HTR-8/SVneo (cell line): ENCODE measurements around the gene SBK1.

DNA sequence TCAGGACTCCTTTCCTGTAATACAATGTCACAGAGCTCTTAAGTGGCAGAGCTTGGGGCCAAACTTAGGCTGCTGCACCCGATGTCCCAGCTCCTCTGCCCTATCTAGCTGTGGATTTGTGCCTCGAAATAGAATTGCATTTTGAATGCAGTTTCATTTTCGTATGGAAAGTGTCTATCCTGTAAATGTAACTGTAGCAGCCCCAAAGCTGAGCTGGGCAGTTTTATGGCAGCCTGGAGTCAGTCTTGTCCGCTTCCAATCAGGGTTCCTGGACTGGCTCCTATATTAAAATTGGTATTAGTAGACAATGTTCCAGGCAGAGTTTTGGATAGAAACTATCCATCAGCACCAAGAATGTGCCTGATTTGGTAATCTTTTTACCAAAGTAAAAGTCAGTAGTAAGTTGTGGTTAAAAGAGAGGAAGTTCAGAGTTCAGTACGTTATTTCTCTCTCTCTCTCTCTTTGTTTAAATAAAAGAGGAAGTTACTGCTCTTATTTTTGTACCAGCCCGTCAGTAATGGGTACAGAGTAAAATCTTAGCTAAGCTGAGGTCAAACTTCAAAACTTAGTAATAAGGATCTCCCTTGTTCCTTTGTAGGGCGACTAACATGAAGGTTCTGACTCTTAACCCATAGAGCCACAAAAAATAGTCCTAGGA, 27.8 kb downstream of the PRKCB start:
- RRBS = no CpG with 5 or more reads among the region's 7 CpGs

DNA sequence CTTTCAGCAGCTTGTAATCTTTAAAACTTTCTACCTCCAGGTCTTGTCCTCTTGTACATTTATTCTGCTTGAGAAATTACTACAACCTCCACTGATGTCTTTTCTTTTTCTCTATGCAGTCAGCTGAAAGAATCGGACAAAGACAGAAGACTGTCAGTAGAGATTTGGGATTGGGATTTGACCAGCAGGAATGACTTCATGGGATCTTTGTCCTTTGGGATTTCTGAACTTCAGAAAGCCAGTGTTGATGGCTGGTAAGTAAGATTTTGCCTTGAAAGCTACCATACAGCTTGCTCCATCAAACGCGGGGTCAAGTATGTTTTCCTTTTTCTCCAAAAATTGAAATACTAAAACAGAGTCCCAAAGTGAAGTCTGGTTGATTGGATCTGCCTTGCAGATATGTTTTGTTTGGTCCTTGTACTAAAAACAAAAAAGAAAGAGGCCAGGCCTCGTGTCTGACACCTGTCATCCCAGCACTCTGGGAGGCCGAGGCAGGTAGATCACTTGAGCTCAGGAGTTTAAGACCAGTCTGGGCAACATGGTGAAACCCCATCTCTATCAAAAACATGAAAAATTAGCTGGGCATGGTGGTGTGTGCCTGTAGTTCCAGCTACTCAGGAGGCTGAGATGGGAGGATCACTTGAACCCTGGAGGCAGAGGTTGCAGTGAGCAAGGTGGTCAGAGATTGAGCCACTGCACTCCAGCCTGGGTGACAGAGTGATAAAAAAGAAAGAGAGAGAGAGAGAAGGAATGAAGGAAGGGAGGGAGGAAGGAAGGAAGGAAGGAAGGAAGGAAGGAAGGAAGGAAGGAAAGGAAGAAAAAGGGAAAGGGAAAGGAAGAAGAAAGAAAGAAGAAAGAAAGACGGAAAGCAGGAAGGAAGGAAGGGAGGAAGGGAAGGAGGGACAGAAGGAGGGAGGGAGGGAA, 161.8 kb upstream of the CACNG3 start:
- RRBS = no CpG with 5 or more reads among the region's 6 CpGs

- RRBS = no CpG with 5 or more reads among the region's 5 CpGs
Measured at GRCh38 chr16:24185100-24185758, 70.9 kb upstream of the CACNG3 start.

- RRBS = no CpG with 5 or more reads among the region's 4 CpGs
Measured at GRCh38 chr16:24571031-24571382, 31.6 kb downstream of the RBBP6 start.

DNA sequence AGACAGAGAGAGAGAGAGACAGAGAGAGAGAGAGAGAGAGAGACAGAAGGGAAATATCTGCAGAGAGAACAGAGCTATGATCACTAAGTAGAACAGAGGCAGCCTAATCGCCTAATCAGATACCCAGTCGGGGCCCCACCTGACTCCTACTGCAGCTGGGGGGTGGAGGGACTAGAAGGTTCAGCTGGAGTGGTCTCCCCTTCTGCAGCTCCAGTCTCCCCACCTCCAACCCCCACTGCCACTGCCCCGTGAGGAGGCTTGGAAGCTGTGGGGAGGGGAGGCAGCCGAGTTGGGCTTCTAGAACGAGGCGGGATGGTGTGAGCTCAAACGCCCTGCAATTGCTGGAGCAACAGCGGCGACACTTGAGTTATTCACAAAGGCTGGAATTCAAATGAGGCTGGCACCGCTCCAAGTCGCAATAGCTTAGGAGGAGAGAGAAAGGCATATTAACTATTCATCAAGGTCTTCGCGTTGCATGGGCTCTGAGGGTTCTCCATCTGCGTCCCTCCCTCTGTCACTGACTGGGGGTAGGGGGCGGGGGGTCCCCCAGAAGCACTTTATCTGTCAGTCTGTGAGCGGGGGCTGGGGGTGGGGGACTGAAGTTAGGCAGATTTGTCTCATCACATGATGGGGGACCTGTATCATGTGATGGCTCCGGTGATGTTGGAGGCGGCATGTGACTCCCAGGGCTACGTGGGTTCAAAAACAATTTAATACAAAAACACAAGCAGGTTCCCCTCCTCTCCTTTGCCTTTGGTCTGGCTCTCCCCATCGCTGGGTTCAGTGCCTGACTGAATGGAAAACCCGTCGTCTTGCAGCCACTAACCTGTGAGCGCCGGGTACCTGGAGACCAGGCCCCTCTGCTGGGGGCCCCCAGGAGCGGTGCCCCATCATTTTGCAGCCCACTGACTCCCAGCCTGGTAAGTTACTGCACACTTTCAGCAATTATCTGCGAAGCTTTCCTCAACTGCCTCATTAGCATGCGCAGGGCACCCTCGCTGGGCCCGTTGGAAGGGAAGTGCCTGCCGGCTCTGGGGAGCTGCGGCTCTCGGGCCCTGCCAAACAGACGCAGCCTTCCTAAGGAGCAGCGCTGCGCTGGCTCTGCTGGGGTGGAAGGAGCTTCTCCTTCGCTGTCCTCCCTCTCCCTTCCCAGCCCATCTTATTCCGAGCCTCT, 70.6 kb downstream of the RBBP6 start:
- RRBS = no CpG with 5 or more reads among the region's 37 CpGs

GRCh38 chr16:24795594-24796753, 49.8 kb upstream of the SLC5A11 start:
- RRBS = no CpG with 5 or more reads among the region's 6 CpGs

- RRBS = no CpG with 5 or more reads among the region's 9 CpGs
Measured at GRCh38 chr16:24988504-24989563, 26.3 kb downstream of the ARHGAP17 start.

GRCh38 chr16:25918364-25918693, 226.6 kb downstream of the HS3ST4 start:
- RRBS = no CpG with 5 or more reads among the region's 6 CpGs

GRCh38 chr16:27169480-27170154, 33.7 kb upstream of the KDM8 start:
- RRBS = no CpG with 5 or more reads among the region's 7 CpGs

DNA sequence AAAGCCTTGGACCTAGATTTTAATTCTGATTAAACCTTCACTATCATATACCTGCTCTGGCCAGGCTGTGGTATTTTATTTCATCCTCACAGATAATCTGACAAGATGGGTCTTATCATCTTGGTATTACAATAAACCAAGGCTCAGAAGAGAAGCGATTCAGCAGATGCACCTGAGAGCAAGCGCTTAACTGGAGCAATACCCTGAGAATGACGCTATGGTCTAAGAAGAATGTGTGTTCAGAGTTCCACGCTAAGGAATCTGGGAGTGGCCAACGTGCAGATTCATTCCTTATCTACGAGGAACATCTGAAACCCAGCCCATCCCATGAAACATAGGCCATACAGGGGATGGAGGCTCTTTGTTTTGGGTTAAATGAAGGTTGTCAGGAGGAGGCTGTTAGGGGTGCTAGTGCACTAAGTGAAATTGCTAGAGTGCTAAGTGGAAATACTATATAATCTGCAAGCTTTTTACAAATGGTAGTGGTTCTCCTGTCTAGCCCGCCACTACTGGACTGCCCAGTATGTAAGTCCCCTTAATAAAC, 28.5 kb upstream of the KDM8 start:
- RRBS = no CpG with 5 or more reads among the region's 7 CpGs

DNA sequence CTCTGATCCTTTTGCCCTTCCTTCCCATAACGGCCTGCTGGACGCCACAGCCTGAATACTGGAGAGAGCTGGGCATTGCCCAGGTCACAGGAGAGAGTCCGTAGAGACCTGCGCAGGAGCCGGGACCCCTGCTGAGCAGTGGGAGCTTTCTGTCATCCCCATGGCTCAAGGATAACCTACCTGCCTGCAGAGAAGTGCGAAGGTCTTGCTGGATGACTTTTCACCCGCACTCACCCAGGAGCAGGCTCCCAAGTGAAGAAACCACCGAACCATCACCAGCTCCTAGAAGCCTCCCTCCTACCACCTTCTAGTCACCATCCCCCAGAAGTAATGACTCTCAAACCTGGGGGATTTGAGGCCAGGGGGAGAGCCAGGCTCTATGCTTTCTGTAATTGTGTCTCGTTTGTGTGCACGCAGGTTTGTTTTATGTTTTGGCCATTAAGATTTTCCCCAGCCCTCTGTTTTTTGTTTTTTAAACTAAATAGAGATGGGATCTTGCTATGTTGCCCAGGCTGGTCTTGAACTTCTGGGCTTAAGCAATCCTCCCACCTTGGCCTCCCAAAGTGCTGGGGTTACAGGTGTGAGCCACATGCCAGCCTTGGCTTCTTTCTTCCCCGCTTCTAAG, 18.1 kb downstream of the KDM8 start:
- RRBS = no CpG with 5 or more reads among the region's 11 CpGs

GRCh38 chr16:27340656-27341156, 26.9 kb downstream of the IL4R start:
- RRBS = no CpG with 5 or more reads among the region's 7 CpGs

DNA sequence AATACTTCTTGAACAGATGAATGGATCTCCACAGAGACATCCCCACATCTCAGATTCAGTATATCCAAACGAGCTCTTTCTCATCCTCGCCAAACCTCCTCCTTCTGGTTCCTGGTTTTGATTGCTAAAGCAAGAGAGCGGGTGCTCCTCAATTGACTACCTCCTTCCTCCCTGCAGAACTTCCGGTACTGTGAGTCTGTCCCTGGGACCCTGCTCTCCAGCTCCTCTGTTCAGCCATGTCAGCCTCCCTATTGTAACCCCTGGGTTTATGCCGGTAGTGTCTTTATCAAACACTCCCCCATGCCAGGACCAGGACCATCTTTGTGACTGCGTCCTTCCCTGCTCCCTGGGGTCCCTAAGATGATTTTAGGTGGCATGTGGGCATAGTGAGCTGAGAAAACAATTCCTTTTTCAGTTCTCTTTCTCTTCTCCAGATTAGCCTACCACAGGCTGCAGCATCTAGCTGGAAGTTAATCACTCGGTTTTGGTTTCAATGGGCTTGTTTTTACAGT, 27.8 kb upstream of the IL21R start:
- RRBS = 95% methylated on average over 2 of the region's 7 CpGs

GRCh38 chr16:27377645-27378163, 24.3 kb upstream of the IL21R start:
- RRBS = no CpG with 5 or more reads among the region's 2 CpGs

DNA sequence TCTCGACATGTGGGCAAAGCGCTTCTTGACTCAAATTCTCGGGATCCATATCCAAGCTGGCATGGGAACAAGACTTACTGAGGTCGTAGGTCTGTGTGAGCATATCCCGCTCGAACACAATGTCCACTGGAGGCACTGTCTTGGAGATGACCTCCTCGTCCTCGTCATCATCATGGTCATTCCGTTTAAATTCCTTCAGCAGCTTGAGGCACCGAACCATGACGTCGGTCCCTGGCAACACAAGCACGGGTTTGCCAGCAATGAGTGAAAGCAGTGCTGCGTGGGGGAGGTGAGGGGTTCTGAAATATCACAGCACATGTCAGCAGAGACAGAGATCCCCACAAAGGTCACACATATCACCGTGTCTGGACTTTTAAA, 38.1 kb downstream of the GTF3C1 start:
- RRBS = no CpG with 5 or more reads among the region's 15 CpGs

DNA sequence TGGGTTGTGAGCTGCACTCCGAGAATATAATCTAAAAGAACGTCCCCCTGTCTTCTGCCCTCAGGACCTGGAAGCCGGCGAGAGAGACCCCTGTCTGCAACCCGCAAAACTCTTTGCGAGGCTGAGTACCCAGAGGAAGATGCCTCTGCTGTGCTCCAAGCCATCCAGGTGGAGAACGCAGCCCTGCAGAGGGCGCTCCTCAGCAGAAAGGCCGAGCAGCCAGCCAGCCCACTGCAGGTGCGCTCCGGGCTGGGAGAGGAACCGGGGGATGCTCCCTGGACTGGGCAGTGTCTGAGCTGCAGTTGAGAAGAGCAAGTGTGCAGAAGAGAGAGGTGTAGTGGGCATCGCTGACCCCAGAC, 148.3 kb downstream of the KATNIP start:
- RRBS = no CpG with 5 or more reads among the region's 13 CpGs

DNA sequence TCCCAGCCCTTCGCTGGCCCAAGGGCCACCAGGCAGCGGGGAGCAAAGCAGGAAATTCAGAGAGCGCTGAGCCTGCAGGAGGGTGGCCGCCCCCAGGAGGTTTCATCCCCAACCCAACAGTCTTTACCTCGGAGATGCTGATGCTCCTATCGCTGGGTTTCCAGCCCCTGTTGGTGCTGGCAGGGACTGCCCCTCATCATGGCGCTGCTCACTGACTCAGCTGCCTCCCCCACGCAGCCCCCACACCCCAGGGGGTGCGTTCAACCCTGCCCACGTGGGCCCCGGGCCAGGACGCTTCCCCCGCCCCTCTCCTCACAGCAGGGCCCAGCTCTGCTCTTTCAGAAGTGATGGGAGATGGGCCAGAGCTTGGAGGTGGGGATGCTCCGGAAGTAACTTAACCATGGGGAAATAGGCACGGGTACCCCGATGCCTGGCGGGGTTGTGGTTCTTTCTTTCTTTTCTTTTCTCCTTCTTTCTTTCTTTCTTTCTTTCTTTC, 175.5 kb downstream of the GSG1L start:
- RRBS = 18% methylated on average over 4 of the region's 17 CpGs

DNA sequence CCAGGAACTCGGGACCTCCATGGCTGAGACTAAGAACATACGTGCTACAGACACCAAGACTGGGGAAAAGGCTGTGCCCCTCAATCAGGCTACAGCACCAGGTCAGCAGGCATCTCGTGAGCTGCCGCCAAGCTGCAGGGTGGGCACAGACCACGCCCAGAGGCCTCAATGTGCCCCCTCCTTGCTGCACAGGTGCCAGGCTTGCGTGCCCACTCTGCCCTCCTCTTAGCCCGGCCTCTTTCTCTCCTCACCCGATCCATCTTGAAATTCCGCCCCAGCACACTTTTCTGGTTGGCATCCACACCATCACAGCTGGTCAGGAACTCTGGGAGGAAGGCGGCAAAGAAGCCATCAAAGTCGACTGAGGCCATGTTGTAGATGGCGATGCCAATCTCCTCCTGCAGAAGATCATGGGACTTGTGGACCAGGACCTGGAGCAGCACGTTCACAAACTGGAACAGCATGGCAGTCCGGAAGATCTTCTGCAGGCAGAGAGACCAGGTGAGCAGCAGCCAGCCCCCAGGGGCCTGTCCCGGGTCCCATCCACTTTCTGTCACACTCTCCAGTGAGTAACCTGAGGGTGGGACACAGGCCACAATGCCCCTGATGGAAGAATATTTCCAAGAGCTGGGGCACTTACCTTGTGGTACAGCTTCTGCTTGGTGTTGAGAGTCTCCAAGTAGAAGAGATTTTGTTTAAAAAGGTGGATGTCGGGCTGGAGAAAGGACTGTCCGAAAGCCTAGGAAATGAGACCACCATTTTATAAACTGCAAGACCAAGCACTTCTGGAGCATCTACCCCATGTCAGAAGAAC, 37.9 kb upstream of the GSG1L start:
- RRBS = 98% methylated on average over 2 of the region's 17 CpGs

DNA sequence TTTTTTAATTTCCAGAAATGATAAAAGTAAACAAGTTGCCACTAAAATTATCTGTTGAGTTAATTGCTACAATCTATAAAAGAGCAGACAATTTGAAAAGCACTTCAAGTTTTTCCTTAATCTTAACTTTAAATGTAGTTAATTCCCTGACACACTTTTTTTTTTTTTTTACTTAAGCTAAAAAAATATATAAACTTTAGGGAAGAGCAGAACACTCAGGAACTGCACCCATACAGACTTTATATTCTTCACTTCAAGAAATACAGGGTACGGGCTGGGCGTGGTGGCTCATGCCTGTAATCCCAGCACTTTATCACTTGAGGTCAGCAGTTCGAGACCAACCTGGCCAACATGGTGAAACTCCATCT, 40.9 kb downstream of the XPO6 start:
- RRBS = no CpG with 5 or more reads among the region's 3 CpGs

DNA sequence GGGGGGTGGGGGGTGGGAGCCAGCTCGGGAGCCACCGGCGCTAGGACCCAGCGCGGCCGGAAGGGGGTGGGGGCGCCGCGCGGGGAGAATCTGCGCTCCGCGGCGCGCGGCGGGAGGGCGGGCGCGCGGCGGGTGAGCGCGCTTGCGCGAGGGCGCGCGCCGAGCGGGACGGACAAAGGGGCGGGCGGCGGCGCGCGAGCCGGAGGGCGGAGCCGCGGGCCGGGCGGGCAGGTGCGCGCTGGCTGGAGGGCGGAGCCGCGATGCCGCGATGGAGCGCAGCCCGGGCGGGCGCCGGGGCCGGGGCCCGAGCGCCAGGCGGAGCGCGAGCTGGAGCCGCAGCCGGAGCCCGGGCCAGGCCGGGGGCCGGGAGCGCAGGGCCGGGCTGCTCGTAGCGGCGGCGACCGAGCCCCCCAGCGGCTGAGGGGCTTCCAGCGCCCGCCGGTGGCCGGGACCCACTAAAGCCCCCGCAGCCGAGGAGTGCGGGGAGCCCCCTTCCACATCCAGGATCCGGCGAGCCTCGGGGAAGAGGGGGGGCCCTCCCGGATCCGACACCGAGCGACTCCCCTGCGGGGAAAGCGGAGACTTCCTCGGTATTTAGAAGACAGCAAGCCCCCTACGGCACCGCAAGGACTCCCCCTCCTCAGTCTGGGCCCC, at the start of gene SBK1:
SBK1 (plus strand) TSS at position 260 of the 654 bp plus-strand sequence.
- RRBS = 2% methylated on average over 34 of the region's 94 CpGs